ENCODE measurements around a stretch of chr1.

- RRBS = no CpG with 5 or more reads among the region's 11 CpGs
Observed at GRCh38 chr1:204417028-204418095, 5.7 kb upstream of the PPP1R15B start.

DNA sequence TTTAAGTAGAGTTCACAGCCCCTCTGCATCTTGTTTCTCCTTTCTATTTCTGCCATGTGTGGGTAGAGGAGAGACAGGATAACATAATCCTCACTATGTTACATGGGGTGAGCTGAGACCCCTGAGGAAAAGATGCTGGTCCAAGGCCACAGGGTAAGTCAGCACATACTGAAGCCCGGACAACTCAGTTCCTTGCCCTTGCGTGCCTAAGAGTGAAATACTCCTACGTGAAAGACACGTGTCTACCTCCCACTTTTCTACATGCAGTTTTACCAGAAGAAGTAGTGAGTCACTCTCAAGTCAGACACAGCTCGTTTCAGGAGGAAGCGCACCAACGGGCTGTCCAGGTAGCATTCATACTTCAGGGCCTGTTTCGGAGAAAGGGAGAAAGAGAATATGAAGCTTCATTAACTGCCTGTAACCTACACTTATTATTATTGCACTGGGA, 32.2 kb upstream of the PPP1R15B start:
- RRBS = no CpG with 5 or more reads among the region's 8 CpGs

- RRBS = no CpG with 5 or more reads among the region's 6 CpGs
Observed at GRCh38 chr1:204461960-204462559, 32.5 kb downstream of the PIK3C2B start.

DNA sequence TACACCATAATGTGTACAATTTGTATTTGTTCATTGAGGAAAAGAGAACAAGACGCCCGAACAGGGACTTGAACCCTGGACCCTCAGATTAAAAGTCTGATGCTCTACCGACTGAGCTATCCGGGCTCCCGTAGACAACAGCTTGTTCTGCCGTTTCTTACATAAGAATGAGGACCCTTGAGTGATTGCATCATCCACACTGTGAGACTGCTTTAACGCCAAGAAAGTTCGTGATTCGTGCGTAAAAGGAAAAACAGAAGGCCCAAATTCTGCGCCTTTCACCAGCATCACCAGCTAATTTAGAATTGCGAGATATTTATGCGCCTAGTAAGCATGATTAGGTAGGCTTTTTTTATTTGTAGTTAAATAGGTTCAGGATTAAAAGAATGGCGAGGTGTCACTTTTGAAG, 9.2 kb upstream of the MDM4 start:
- RRBS = no CpG with 5 or more reads among the region's 14 CpGs

- RRBS = no CpG with 5 or more reads among the region's 17 CpGs
Observed at GRCh38 chr1:204561749-204562298, 45.6 kb downstream of the MDM4 start.

DNA sequence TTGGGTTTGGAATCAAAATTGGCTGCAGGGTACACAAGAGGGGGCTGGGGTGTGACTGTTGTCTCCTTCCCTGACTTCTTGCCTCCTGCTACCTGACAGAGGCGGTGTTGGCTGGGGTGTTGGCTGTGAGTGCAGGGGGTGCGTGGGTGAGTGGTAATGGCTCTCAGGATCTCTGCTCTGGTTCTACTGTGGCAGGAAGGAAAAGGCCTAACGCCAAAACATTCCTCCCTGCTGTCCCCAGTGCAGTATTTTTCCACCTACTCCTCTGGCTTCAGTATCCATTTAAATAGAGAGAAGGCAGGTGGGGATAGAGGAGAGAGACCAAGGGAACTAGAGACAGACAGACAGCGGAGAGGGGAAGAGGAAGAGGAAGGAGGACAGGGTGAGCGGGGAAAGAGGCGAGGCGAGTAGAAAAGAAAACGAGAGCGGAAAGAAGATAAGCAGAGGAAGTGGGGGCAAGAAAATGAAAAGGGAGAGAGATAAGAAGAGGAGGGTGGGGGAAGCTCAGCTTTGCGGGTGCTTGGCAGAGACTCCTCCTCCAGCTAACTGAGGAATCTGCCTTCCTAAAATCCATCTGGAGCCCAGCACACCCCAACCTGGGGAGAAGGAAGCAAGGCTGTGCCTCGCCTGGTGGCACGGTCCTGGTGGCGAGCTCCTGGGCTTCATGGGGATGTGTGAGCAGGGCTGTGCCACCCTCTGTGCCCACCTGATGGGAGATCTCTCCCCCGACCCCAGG, 20.9 kb upstream of the LRRN2 start:
- RRBS = no CpG with 5 or more reads among the region's 14 CpGs

DNA sequence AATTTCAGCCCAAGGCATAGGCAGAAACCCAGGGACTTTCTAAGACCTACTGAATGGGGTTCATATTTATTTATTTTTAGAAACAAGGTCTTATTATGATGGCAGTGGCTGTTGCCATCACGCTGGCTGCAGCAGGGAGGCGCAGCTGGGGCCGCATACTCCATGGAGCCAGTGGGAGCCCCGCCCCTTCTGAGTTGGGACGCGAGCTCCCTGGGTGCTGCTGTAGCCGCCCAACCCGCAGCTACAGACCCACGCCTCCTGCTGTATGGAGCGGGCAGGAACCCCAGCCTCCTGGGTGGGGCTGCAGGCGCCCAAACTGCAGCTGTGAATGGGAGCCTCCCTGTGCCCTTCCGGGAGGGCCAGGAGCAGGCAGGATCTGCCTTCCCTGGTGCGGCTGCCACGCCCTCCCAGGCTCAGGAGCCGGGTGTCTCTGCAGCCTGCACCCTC, 66.4 kb upstream of the LRRN2 start:
- RRBS = 72% methylated on average over 4 of the region's 15 CpGs

DNA sequence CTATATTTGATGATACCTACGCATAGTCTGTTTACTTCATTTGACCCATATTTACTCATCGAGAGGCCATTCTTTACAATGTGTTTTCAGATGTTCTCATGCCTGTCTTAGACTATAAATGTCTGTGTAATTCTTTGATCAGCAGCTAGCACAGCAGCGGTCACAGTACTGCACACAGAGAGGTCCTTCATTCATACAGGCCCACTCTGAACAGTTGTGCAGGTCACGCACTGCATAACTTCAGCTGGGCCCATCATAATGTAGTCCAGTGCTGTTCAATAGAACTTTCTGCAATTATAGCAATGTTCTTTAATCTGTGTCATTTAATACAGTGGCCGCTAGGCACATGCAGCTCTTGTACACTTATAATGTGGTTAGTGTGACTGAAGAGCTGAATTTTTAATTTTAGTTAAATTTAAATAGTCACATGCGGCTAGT, 6.6 kb upstream of the NFASC start:
- RRBS = no CpG with 5 or more reads among the region's 6 CpGs

- RRBS = no CpG with 5 or more reads among the region's 12 CpGs
Observed at GRCh38 chr1:204992497-204993110, 50.4 kb upstream of the CNTN2 start.

DNA sequence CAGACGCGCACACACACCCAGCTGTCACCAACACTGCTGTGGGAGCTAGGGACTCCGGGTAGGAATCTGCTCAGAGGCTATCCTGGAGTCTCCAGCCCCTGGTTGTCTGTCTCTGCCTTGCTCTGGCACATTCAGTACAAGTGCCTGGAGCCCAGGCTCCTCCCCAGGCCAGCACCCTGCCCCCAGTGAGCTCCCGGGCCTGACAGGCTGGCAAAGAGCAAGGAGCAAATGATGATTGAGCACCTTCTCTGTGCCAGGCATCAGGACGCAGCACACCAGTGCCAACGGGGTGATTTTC, 6.4 kb downstream of the CNTN2 start:
- RRBS = no CpG with 5 or more reads among the region's 6 CpGs

DNA sequence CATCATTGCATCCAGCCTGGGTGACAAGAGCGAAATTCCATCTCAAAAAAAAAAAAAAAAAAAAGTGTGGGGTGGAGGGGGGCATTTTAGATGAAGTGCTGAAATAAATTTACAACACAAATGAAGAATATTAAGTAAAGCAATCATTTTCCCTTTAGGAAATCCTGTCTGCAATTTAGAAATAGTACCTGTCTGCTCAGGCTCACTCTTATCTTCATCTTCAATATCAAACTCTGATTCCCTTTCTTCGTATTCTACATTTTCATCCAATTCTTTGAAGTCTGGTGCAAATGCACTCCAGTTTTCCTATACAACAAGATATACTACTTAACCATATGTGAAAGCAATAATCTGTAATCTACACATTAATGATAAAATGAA, 14.5 kb upstream of the TMEM81 start:
- RRBS = no CpG with 5 or more reads among the region's 2 CpGs

GRCh38 chr1:205099540-205100272, 15.4 kb upstream of the TMEM81 start:
- RRBS = no CpG with 5 or more reads among the region's 8 CpGs

DNA sequence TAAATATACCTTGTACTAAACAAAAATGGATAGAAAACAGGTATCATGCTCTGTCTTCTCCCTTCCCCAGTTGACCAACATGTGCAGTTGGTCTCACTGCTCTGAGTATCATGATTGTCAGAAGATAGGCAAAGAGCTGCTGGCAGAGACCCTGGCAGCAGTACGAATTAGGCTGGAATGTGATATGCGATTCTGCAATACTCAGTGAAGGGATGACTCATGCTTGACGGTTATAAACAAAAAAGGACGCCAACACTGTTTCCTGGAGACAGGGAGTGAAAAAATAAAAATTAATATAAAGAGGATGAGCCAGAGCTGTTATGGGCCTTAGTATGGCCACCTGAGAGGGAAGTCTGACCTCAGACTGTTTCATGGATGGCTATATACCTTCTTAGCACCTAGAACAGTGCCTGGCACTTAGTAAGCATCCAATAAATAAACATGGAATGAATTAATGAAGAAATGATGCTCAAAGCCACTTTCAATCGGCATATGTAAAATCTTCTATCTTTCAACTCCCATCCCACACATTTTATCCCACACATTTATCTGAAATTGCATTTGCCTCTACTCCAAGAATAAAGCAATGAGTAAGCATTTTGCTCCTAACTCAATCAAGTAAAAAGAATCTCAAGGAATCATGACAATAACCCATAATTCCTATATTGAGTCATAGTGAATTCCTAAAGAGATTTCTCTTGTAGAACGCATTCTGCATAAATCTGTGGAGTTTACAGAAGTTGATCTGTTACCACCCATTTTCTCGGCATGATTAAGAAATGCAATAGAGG, 35.9 kb downstream of the DSTYK start:
- RRBS = no CpG with 5 or more reads among the region's 7 CpGs

DNA sequence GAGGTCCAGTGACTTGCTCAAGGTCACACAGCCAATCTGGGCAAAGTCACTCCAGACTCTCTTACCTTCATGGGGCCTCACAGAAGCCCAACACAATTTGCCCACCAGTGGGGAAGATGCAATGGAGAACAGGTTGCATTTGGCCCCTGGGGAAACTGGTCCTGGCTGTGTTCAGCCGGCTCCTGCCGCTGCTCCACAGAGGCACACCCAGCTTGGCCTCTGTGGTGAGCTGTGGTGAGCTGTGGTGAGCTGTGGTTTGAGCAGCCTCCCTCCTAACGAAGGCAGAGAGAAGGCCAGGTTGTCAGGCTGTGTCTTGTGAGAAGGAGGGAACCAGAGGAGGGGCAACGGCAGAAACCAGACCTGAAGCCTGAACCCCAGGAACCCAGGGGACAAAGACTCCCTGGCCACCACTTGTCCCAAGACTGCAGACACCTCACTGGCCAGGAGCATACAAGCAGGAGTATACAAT, 35.0 kb downstream of the NUAK2 start:
- RRBS = no CpG with 5 or more reads among the region's 4 CpGs

- RRBS = no CpG with 5 or more reads among the region's 16 CpGs
Observed at GRCh38 chr1:205480570-205481236, 23.8 kb upstream of the CDK18 start.

- RRBS = no CpG with 5 or more reads among the region's 4 CpGs
Observed at GRCh38 chr1:205519823-205520203, 15.3 kb downstream of the CDK18 start.

GRCh38 chr1:205536617-205537440, 32.0 kb upstream of the MFSD4A start:
- RRBS = 64% methylated on average over 3 of the region's 10 CpGs

DNA sequence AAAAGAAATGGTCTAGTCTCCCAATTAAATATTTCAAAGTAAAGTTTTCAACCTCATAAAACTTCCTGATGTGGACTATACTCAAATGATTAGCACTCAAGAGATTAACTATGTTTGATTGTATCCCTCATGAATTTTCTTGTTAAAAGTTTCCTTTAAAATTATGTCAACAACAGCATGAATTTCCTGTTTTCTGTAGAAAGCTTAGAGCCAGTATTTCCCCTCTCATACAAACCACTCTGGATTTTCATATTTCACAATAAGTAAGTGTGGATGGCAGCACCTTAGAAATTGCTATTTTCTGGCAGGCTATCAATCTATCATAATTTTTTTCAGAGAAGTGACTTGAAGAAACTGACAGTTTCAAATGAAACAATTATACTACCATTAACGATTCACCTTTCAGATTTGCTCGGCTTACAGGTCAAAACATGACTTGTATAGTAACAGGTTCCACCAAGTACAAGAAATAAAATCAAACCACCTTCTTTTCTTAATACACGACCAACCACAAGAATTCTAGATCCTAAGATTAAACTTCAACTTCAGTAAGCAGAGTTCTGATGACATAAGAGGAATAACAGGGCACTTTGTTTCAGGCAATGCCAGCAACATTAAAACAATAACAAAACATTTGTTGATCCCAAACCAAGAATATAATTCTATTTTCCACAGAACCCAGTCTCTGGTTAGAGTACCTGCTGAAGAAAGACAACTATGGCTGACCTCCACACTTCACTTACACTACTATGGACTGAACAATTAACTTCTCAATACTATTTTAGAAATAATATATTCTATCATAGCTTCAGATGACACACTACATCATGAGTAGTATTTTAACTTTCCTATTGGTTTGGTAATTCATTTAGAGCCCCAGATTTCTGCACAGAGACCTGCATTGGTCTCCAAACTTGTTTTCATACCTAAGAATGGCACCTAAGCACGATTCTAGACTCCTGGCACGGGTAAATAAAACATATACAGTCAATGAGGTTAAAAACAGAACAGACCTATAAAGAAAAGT, 20.6 kb downstream of the ELK4 start:
- RRBS = no CpG with 5 or more reads among the region's 5 CpGs

DNA sequence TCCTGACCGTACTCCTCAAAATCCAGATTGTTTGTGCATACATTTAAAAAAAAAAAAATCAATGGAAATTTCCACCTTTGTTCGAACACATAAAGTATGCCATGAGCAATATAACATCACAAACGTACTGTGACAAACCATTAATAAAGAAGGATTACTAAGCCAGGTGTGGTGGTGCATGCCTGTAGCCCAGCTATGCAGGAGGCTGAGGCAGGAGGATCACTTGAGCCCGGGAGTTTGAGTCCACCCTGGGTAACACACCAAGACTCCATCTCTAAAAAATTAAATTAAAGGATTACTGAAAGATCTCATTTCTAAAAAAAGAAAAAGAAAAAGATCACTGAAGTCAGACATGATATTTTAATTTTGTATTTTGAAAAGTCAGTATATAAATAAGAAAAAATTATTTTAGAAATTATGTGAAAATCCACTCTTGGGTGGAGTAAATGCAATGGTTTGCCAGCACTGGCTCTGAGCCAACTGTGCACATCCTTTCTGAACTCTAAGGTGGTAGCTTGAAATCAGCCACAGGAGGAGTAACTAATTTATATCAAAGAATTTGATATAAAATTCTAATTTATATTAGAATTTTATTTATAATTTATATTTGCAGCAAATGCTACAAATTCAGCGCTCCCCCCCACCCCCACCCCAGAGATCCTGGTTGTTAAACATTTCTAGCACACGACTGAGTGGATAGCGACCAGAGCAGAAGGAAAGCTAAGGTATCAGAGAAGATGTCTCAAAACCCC, 18.6 kb downstream of the ELK4 start:
- RRBS = no CpG with 5 or more reads among the region's 7 CpGs

DNA sequence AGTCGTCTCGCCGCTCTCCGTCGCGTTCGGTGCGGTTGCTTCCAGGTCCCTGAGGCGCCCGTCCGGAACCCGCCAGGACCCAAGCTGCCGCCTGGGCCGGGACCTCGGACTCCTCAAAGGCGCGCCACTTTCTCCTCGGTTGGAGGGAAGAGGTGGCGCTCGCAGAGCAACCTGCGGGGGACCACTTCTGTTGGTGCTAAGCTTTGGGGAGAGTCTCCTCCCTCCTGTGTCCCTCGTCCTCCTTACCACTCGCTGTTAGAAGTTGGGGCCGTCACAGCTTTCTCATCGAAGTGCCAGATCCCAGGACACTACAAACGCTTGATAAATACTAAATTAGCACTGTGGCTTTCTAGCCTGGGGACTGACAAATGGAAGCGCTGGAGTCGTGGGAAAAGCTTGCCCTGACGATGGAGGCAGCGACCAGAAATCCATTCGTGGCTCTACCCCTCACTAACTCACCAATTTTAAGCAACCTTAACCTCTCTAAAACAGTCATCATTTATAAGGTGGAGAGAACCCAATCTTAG, 381 bp upstream of the ELK4 start:
- RRBS = under 1% methylated on average over 5 of the region's 31 CpGs

Measured in foreskin fibroblast (primary cell).